ENCODE measurements around a stretch of chr2.

GRCh38 chr2:95057371-95058259 is 32.1 kb downstream of the MAL start:
- PRO-cap = no peak

- PRO-cap = unidirectional peak, plus-strand start at chr2:95345763
These were observed 48.2 kb downstream of the KCNIP3 start for GRCh38 chr2:95345009-95346164.

- PRO-cap = no peak
These were observed 13.4 kb upstream of the FAHD2A start for GRCh38 chr2:95389084-95389561.

DNA sequence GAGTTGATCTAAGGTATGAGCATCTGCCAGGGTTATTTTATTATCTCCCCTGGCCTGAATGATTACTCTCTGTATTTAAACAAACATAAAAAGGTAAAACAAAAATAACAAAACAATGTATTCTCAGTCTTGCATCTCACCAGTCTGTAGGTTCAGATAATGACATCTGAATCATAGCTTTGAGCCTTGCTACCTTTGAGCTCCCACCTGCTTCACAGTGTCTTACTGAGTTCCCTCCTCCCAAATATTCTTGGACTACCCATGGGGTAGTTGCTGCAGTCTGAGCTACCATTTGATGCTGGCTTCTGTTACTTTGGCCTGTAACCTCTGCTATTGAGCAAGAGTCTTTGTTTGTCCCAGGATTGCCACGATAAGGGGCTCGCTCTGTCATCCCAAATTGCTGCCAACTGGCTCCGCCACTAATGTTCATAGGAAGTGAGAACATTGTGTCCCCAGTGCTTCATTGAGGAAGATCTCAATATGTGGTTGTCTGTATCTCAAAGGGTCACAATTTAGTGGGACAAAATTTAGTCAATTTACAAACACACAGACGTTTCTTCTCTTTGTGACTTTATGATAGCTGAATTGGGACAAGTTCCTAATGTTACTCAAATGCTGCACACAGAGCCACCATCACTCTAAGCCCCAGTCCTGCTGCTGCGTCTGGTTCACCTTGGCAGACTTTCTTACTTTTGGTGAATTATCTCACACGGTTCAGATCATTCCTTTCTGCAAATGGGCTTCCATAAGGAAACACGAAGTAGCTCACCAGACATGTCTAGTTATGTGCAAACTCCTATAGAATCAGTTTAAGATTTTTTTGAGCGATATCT is 103.9 kb downstream of the TRIM43 start:
- PRO-cap = no peak

DNA sequence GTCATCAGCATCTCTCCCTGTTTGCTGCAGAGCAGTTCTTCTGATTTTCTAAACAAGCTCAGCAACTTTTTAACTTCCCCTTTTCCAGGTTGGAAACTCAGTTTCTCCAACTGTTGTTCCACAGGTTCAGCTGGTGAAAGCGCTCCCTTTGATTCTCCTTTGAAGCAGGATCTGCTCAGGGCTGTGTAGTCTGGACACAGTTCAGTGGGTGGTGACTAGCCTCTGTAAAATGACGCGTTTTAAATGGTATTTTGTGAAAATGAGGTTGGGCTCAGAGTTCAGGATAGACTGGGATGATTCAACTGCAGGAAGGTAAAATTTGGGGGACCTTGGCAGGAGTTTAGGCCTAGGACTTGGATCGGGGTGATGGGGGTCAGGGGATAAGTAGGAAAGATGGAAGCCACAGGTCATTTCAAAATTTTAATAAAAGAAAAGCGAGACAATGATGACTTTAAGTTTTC is 106.4 kb downstream of the TRIM43 start:
- PRO-cap = no peak

GRCh38 chr2:96091543-96091831 is 24.9 kb downstream of the ADRA2B start:
- PRO-cap = no peak

GRCh38 chr2:96245463-96246441 is 20.0 kb downstream of the TMEM127 start:
- PRO-cap = no peak

DNA sequence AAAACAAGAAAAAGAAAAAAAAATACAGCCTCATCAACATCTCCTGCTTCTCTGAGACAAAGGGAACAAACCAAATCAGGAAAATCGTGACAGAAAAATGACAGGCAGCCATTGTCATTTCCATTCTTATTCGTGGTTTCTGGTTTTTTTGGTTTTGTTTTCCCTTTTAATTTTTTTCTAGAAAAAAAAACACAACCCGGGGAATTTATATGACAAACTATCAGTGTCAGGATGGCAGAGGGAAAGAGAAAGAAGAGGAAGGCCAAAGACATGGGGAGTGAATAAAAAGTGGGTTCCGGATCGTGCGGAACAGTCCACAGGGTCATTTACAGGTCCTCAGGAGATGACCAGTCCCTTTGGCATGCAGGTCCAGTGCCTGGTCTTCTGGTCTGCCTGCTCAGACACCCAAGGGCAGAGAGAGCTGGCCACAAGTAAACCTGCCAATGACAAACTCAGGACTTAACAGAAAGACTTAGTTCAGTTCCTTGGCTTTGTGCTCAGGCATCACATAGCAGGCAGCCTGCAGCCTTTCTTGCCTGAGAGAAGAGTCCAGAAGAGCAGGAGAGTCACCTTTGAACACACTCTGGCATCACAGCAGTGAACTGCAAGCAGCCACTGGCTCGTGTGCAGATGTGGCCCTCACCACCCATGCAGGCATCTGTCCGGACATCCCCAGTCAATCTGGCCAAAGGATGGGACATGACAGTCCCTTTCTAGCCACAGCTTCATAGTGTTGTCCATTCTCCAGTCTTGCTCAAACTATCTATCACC is 14.1 kb downstream of the TMEM127 start:
- PRO-cap = no peak

GRCh38 chr2:96260176-96261312 is 5.3 kb downstream of the TMEM127 start:
- PRO-cap = bidirectional peak, plus-strand start at chr2:96260749, minus-strand start at chr2:96260595

DNA sequence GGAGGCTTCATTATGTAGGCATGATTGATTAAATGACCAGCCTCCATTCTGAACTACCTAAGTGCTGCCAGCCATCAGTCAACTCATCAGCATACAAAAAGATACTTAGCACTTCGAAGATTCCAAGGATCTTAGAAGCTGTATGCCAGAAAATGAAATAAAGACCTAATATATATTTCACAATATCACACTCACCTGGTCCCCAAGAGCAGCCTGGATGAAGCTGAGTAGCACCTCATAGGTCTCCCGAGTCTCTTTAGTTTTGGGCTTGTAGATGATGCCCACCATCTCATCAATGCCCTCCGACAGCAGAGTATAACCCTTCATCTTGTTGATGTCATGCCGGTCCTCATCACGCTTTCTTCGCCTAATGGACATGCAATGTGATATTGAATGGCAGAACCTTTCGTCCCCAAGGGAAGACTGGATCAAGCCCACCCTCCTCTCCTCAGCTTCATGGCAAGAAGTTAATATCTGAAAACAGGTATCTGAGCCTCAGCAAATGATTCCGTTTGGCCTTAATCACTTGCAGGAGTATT is 2.3 kb downstream of the SNRNP200 start:
- PRO-cap = no peak

DNA sequence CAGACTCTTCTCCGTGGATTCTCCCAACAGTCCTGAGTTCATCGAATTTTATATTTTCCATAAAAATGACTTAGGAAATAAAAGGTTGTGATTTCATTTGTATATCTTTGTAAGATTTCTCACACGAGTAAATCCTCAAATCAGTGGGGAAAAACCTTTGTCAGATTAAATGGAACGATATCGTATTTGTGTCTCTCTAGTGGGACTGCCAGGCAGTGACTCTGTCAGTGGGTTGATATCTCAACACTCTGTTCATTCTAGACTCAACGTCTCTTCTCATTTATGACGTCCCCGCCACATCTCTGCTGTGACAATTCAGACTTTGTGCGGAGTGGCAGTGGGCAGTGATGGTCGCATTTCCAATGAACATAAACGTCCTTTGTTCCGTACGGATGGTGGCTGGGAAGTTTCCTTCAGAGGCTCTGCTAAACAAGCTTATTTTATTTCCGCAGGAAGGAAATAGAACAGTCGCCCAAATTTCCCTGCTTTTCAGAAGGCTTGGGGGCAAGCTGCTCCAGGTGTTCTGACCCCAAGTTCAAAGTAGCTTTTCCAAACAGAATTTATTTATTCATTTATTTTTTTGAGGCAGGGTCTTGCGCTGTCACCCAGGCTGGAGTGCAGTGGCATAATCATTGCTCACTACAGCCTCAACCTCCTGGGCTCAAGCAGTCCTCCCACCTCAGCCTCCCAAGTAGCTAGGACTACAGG is 58.8 kb downstream of the NCAPH start:
- PRO-cap = bidirectional peak, plus-strand start at position 443 of the sequence, minus-strand start at position 223 of the sequence

DNA sequence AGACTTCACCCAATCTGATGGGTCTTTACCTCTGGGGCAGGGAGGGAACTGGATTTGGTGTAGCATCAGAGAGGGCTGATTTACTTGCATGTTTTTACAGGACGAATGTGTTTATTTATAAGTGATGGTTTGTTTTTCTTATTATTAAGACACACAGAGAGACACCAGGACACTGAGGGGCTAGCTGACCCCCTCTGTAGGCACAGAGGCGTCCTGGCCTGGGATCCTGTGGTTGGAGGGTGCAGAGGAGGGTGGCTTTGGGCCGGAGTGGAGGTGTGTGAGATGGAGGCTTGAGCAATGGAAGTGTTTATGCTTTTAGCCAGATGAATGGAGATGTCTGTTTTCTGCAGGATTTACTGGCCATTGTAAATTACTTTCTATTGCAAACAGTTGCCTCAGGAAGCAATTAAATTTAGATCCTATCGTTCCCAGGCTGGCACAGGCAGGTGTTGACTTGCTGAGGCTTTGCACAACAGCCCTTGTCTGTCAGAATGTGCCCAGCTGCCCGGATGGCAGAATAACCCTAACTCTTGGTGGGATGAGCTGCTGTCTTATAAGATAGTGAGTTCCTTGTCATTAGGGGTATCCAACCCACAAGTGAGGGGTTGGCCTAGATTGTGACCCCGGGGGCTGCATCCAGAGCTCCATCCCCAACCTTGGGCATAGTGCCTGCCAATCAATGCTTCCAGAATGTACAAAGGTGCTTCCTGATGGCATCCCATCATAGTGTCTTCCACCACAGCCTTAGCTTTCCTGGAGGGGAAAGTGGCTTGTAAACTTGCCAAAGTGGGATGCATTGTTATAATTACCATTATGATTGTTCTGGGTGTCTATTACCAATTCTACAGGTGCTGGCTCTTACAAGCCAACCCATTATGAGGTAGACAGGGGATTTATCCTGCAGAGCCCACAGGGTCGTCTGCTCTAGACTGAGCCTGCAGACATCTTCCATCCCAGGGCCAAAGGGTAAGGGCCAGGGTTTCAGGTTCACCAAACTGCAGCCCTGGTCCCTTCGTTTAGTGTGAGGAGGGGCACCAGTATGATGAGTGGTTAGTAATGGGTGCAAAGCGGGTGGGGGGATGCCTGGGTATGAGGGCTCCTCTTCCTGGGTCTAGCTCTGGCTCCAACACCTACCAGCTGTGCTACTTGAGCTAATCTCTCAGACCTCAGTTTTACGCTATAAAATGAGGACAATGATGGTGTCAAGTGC is 1.6 kb upstream of the ARID5A start:
- PRO-cap = no peak

DNA sequence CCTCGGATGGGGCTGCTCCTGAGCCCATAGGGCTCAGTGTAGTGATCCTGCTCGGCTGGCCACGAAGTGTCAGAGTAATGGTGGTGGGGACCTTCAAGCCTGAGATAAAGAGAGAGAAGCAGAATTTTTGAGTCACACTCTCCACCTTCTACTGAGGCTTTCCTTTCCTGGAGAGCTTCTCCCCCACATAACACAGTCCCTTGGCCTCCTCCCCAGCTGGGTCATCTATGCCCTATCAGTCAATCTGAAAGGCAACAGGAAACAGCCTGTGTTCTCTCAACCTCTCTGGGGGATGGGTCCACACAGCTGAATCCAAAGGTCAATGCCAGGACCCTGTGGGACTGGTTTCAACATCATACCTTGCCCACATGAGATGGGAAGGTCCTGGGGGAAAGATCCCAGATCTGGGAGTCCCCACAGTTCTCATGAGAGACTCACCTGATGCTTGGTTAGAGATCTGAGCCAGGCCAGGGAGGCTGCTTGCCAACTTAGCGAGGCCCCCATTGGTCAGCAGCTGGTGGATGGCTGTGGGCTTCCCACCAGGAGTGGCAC is 36.4 kb downstream of the KANSL3 start:
- PRO-cap = no peak

- PRO-cap = no peak
These were observed 32.8 kb downstream of the KANSL3 start for GRCh38 chr2:96605220-96605784.

DNA sequence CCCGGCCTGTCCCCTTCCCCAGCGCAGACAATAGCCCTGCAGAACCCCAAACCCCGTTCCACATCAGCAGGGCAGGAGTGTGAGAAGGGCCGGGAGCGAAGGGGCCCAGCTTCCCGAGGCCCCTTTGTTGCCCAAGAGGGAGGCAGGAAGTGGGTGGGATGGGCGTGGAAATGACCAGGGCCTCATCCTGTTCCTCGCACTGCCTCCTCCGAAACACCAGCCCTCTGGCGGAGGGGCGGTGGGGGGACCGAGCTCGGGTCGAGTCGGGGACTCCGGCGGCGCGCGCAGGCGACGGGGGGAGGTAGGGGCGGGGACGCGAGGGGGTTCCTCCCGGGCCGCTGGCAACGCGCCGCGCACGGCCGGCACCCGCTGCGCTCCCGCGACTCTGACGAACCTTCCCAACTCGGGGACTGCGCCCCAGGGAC is 1.4 kb downstream of the SEMA4C start:
- PRO-cap = bidirectional peak, plus-strand start at position 219 of the sequence, minus-strand start at position 387 of the sequence

DNA sequence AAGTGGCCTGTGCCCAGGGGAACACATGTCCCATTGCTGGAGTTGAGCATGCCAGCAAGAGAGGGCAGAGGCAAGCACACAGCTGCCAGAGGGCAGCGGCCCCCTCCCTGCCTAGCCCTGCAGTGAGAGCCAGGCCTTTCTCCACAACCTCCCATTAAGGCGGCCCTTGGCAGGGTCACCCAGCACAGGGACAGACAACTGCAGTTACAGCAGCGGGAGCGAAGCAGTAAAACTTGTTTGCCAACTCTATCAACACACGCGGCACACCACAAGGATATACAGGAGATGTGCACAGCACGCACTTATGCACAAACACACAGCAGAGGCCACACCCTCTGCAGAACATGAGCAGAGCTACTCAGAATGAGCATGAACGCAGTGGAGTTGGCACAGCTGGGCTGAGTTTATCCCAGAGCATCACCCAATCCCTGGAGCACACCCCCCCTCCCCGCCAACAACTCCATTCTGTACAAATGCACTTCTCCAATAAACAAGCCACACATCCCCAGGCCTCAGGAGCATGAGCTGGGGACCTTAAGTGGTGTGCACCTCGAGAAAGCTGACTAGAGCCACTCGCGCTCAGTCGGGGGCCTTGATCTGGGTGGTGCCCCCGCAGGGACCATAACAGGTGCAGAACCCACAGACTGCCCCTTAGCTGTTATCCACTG is 18.7 kb upstream of the SEMA4C start:
- PRO-cap = bidirectional peak, plus-strand start at position 193 of the sequence, minus-strand start at position 124 of the sequence

- PRO-cap = no peak
These were observed 21.7 kb upstream of the SEMA4C start for GRCh38 chr2:96891486-96892097.

GRCh38 chr2:96913247-96913823 is 43.5 kb upstream of the SEMA4C start:
- PRO-cap = unidirectional peak, plus-strand start at chr2:96913652

DNA sequence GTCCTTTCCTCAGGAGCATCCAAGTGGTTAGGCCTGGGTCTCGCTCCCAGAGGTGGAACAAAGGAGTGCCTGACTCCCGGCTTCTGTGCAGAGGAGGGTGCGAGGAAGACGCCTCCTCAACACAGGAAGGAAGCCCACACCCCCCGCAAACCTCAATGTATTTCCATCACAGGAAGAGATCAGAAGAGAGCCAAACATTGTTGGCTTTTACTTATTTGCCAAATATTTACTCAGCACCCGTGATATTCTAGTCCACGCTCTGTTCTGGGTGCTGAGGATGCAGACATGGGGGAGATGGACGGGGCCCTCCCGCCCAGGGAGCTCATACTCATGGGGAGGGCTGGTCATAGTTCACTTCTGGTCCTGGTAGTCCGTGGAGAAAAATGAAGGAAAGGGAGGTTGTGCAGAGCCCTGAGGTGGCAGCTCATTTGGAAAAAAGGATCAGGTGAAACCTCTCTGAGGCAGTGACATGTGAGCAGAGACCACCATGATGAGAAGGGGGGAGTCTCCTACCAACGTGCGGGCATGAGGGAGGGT is 44.0 kb upstream of the SEMA4C start:
- PRO-cap = no peak

- PRO-cap = no peak
These were observed 54.3 kb upstream of the SEMA4C start for GRCh38 chr2:96924031-96924705.